Choroid plexus epithelial cell (primary cell): ENCODE data around the gene FAM8A1.

GRCh38 chr6:16486402-16487017 is 248.1 kb downstream of the GMPR start:
- RRBS: 88% methylated on average over 4 of the region's 15 CpGs

DNA sequence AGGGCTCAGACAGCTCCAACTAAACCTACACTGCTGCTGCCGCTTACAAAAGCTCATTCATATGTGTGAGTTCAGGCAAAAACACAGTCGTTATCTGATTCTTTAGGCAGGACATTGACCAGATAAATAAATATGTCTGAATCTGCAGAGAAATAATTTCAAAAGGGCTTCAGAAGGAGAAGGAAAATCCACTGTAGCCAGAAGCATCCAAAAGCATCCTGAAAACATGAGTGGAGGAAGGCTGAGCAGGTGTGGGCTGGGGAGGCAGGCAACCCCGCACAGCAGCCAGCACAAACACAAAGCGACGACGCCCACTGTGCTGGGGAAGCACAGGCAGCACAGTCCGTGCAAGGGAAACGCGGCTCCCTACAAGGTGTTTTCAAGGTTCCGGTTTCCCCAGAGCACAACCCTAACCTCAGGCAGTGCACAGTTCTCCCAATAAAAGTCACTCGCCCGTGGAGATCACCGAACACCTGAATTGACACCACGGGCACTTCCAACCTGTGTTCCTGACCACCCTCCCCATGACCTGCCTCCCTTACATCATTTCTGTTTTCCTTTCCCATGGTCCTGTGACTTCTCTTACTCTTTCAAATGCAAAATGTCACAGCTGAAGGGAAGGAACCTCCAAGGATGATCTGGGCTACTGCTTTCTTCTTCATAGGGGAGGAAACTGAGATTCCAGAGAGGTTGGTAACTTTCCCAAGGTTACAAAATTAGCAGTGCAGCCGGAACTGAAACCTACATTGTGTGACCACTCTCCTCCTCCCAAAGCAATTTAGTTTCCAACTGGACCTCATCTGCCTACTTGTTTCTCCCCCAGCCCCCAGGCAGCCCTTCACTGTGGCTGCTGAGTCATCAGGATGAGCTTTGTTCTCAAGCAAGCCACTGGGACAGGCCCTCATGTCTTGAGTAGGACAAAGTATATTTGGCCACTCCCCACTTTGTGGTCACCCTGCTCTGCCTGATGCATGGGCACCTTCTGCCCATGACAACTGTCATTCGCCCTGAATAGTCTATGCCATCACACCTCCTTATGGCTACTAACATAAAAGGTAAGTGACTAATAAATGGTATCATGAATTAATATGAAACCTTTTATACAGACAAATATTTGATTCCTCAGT is 125.3 kb downstream of the ATXN1 start:
- RRBS: no CpG with 5 or more reads among the region's 16 CpGs

GRCh38 chr6:16768930-16769575 is 7.8 kb upstream of the ATXN1 start:
- RRBS: no CpG with 5 or more reads among the region's 12 CpGs

DNA sequence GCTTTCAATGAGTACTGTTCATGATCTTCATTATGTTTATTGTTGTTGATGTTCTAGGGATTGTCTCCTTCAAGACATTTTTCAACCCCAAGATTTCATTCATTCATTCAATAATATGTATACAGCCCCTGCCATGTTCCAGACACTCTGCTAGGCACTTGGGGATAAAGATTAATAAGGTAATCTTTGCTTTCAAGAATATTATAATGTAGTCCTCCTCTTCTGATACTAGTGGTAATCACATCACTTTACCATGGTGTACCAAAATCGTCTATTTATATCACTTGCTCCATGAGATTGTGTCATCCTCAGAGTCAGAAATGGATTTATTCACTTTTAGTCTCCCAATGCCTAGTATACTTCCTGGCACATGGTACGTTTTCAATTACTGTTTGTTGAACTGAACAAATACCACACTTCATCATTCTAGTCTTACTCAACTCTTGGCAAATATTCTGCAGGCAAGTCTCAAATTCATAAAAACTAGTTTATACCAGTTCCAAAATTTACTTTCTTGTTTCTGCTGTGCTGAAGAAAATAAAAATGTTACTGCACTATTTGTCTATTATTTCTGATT is 102.5 kb upstream of the STMND1 start:
- RRBS: no CpG with 5 or more reads among the region's 2 CpGs

DNA sequence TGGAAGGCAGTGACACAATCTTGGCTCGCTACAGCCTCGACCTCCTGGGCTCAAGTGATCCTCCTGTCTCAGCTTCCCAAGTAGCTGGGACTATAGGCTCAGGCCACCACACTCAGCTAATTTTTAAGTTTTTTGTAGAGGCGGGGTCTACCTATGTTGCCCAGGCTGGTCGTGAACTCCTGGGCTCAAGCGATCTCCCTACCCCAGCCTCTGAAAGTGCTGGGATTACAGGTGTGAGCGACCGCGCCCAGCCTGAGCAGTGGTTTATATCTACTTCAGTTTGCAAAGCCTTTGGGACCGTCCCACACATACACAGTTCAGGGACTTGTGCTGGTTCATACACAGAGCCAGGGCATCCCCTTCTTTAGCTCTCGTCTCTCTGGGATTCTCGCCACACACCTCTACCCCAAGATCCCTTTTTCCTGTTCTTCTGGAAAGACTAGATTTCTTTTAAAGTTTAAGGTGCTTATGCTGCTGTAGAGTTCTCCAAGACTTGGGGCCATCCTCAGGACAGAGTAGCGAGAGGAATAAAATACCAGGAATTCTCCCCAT is 12.5 kb downstream of the CAP2 start:
- RRBS: no CpG with 5 or more reads among the region's 12 CpGs

DNA sequence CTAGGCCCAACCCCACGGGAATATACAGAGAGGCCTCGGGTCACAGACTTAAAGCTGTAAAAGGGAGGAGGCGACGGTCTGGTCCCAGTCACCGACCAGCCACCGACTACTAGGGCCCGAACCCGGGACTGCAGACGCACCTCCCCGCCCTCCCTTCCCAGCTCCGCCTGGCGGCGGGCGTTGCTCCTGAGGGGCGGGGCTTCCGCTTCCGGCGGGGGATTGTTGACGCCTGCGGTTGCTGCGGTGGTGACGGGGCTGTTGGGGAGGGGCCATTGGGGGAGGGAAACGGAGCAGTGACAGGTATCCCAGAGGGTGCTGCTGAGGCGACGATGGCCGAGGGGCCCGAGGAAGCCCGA is at the start of gene FAM8A1:
TSS of gene FAM8A1 (plus strand) at position 222 of the 356 bp plus-strand sequence.
- RRBS: under 1% methylated on average over 14 of the region's 28 CpGs

DNA sequence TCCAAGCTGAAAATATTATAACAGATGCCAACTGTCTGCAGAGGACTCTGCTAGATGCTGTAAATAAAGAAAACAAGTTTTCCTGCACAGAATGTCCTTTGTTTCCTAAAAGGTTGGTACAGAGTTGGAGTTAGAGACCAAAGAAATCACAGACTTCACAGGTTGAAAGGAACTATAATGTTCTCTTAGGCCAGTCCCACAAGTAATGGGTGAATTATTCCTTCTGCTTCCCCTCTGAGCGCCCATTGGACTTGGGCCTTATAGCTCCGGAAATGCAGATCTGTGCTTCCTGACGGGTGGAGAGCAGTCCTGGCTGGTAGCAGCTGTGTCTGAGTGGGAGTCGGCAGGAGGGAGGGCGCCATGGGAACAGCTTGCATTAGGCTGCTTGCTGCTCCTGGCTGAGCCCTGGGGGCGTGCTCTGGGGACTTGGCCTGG is 18.3 kb upstream of the NUP153 start:
- RRBS: no CpG with 5 or more reads among the region's 6 CpGs

GRCh38 chr6:17837304-17837635 is 130.5 kb upstream of the NUP153 start:
- RRBS: no CpG with 5 or more reads among the region's 2 CpGs

DNA sequence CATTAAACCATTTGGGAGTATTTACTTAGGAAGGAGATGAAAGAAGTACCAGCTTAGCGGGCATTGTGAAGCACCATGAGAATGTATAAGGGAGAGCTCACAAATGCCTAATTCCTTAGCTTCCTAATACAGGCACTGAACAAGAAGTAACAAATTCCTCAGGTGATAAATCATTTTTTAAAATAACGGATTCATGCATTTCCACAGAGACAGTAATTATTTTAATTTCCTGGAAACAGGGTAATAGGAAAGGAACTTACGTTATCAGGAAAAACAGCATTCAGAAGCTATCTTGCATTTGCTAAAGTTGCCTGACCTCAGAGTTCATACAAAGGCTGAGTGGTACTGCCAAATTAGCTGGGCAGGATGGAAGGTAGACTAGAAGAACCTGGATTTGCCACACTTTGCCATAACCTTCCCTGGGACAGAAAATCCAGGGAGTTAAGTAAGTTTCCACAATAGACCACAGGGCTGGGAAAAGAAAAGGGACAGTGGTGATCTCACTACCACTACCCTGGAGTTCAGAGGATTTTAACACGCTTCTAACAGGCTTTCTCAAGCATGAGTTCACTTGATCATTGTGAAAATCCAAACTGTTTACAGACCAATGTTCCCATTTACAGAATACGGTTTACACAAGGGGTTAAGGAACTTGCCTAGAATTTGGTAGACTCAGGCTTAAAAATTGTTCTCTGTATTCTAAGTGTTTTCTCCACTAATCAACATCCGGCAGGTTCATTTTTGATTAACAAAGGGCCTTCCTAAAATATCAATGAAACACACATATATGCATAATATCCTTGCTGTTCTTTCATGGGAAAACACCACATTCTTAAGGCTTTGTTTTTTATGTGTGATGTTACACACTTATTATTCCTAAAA is 57.0 kb downstream of the KIF13A start:
- RRBS: no CpG with 5 or more reads among the region's 6 CpGs

- RRBS: no CpG with 5 or more reads among the region's 10 CpGs
These were observed 550 bp downstream of the TPMT start for GRCh38 chr6:18154279-18154774.

- RRBS: no CpG with 5 or more reads among the region's 8 CpGs
These were observed 44.8 kb downstream of the DEK start for GRCh38 chr6:18219404-18220100.

- RRBS: no CpG with 5 or more reads among the region's 3 CpGs
These were observed 90.3 kb downstream of the RNF144B start for GRCh38 chr6:18477138-18478066.

GRCh38 chr6:18584982-18585430 is 197.9 kb downstream of the RNF144B start:
- RRBS: no CpG with 5 or more reads among the region's 3 CpGs

GRCh38 chr6:19803405-19804053 is 33.6 kb upstream of the ID4 start:
- RRBS: no CpG with 5 or more reads among the region's 7 CpGs

DNA sequence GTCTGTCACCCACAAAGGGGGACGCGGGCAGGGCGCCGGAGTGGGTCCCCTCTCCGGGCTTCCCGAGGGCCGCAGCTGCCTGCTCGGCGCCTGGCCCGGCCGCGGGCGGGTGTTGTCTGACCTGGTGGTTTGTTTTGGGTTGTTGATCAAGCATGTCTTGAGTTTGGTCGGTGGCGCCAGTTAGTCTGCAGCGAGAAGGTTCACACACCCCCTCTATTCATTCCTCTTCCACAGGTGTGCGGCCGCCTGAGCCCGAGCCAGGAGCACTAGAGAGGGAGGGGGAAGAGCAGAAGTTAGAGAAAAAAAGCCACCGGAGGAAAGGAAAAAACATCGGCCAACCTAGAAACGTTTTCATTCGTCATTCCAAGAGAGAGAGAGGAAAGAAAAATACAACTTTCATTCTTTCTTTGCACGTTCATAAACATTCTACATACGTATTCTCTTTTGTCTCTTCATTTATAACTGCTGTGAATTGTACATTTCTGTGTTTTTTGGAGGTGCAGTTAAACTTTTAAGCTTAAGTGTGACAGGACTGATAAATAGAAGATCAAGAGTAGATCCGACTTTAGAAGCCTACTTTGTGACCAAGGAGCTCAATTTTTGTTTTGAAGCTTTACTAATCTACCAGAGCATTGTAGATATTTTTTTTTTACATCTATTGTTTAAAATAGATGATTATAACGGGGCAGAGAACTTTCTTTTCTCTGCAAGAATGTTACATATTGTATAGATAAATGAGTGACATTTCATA is 2.0 kb downstream of the ID4 start:
- RRBS: 2% methylated on average over 10 of the region's 27 CpGs

DNA sequence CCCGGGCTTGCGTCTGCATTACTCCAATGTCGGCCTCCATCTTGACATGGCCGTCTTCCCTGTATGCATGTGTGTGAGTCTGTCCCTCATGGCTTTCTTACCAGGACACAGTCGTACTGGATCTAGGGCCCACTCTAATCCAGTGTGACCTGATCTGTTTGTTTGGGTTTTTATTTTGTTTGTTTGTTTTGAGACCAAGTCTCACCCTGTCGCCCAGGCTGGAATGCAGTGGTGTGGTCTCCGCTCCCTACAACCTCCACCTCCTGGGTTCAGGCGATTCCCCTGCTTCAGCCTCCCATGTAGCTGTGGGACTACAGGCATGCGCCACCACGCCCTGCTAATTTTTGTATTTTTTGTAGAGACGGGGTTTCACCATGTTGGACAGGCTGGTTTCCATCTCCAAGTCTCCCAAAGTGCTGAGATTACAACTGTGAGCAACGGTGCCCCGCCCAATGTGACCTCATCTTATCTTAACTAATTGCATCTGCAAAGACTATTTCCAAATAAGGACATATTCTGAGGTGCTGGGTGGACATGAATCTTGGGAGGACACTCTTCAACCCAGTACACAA is 73.2 kb downstream of the MBOAT1 start:
- RRBS: no CpG with 5 or more reads among the region's 13 CpGs

GRCh38 chr6:20173854-20174290 is 38.4 kb downstream of the MBOAT1 start:
- RRBS: no CpG with 5 or more reads among the region's 10 CpGs

DNA sequence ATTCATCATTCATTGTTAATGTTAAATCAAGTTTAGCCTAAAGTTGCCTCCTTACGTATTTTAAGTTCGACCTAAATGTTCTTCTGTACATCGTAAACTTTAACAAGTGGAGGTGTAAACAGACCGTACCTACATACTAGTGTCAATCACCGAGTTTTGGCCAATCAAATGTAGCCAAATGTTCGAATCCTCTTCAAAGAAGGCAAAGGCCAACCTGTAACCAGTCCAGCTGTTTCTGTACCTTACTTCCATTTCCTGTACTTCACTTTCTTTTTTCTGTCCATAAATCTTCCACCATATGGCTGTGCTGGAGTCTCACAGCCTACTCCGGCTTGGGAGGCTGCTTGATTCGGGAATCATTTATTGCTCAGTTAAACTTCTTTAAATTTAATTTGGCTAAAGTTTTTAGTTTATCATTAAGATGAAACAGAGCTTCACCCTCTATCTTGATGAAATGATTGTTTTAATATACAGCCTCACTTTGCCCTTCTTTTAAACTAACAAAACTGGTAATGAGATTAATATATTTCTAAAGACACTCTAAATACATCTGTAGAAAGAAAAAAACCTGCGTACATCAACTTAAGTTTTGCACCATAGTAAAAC is 13.3 kb downstream of the MBOAT1 start:
- RRBS: no CpG with 5 or more reads among the region's 9 CpGs

- RRBS: no CpG with 5 or more reads among the region's 7 CpGs
These were observed 642 bp downstream of the MBOAT1 start for GRCh38 chr6:20211686-20211968.

GRCh38 chr6:20411690-20412501 is 10.2 kb downstream of the E2F3 start:
- RRBS: no CpG with 5 or more reads among the region's 11 CpGs